Fibroblast of the aortic adventitia (primary cell): ENCODE measurements around a stretch of chr1.

GRCh38 chr1:175225121-175226031 is 32.8 kb upstream of the KIAA0040 start:
- CAGE, long polyA plus RNA: no peak

DNA sequence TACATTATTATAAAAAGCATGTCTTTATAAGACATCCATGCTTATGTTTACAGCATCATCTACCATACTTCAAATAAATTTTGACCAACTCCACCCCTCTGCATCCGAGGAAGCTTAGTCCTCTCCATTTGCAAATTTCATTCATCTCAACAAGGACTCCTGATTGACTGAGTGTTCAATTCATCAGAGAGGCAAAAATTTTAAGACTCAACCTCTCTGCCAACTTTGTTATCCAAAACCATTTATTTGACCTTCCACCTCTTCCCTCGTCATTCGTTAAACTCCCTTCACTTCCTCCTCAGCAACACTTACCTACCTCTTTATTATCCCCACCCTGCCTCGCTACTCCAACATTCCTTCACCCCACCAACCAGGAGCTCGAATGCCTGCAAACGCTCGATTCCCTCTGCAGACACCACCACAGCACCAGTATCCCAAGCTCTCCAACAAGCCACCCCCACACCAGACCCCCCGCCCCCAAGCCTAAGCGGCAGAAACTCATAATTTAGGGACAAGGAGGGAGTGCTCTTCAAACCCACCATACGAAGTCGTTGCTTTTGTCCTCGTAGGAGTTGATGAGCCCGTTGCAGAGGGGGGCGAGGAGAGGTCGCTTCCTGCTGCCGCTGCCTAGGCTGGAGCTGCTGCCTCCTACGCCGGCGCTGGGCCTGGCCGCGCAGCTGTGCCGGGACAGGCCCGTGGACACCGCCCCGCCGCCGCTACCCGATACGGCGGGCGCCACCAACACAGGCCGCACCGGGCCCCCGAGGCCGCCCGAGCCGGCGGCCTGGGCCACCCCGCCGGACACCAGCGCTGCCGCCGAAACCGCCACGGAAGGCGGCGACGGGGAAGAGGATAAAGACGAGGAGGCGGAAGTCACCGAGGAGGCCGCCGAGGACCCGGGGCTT is 801 bp downstream of the COP1 start:
- CAGE, long polyA plus RNA: no peak

- CAGE, long polyA plus RNA: no peak
These were observed 52.3 kb downstream of the PAPPA2 start for GRCh38 chr1:176515073-176515895.

DNA sequence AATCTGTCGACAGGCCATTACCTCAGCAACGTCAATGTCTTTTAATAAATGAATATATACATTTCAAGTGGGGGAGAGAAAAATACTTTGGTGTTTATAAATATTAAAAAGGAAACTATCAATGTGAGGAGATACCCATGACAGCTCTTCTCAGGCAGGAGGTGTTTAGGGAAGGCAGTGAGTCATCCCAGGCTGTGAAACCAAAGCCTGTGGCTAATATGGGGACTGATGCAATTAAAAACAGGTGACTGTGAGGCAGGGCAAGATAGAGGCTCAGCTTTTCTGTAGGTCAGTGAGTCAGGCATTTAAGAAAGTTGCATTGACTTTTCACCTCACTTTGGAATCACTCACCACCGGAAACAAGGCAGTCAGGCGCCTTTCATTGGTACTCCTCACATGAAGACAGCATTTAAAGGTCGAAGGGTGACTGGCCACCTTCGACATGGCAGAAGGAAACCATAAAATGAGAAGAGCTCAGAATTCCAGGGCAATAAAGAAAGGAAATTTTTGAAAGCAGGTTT is 54.5 kb downstream of the PAPPA2 start:
- CAGE, long polyA plus RNA: no peak

- CAGE, long polyA plus RNA: no peak
These were observed 193.3 kb downstream of the PAPPA2 start for GRCh38 chr1:176656095-176656845.

DNA sequence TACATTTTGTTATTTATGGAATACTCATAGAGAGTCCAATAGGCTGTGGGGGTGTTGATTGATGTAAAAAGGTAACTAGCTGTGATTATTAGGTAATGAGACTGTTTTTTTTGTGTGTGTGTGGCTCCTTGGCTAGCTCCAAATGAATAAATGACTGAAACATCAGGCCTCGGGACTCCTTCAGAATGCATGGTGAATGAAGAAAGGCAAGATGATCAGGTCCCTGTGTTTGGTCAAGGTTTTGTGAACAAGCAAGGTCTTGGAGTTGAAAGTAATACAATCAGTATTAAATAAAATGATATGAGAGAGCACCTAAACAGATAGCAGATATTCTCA is 128.6 kb downstream of the SEC16B start:
- CAGE, long polyA plus RNA: no peak

DNA sequence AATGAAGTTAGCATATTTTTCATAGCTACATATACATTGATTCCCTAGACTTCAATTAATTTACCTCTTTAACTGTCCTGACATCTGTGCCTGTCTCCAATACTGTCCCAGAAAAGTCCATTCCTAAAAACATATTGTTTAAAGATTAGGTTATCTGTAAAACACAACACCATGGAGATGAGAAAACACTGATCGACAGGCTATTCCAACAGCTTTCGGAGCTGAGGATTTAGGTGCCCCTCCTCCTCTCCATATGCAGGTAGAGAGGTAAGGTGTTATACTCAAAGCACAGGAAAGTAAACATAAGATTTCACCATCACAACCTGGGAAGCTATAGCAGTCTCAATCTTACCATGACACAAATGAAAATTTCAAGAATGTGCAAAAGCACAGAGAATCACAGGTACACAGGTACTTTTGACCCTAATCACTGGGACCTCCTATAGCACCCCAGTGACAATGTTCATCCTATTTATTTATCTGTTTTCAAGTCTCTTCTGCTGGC is 60.9 kb upstream of the RASAL2 start:
- CAGE, long polyA plus RNA: no peak

DNA sequence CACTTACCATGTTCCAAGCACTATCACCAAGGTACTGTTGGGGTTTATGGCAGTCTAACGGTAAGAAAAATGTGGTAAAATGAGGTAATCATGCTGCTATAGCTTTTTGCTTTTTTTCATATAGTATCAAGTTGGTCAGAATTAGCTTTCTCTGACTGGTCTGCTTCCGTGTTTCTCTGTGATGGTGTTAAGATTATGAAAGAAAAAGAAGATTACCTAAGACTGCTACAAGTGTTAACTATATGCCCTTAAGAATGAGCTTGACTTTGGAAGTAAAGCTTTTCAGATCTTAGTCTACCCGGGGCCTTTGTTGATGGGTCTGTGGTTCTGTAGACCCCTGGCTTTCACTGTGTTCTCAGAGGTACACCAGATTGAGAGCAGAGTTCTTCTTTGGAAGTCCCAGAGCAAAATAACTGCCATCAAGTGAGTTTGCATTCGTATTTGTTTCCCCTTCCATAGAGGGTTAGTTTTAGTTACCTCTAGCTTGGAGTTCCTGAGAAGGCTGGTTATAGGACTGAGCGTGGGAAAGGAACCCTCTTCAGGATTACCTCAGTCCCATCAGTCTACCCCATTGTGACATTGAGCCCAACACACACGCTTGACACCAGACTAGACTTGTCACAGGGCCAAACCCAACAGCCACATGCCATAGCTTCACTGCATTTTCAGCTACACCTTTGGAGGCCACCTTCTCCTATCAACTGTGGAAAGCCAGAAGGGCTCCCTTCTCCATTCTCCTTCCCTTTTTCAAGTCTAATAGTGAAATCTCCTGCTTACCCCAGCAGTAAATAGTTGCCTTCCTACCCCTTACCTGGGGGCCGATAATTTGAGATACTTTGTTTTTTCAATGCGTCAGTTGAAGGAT is 20.1 kb downstream of the CLEC20A start:
- CAGE, long polyA plus RNA: no peak

GRCh38 chr1:178536657-178537635 is 24.0 kb downstream of the TEX35 start:
- CAGE, long polyA plus RNA: no peak

- CAGE, long polyA plus RNA: no peak
These were observed 73.4 kb upstream of the RALGPS2 start for GRCh38 chr1:178651628-178652012.

DNA sequence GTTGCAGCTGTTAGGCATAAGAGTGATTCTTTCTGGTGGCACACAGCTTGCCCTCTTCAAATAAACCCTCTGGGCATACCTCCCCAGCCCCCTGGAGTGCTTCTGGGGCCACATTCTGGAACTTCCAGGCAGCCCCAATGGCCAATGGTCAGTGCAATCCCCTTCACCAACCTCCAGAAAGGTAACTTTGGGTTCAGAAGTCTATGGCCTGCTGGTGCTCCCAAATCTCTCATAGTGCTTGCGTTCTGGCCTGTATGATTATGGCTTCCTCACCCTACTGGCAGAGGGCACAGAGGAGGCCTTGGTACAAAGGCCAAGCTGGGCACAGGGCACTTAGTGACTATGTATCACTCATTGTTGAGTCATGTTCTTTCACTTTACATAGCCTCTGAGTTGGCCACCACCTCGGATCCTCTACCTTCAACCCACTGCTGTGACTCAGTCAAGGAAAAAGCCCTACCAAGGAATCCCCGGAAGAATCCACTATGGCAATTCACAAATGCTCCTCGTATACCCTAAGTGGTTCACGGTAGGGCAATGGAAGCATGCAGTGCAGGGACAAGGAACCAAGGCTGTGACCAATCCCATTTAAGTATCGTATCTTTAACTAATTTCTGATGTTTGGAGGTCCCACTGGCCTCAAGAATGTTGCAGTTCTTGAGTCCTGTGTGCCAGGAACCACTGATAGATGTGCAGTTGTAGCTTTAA is 71.9 kb upstream of the RALGPS2 start:
- CAGE, long polyA plus RNA: no peak

GRCh38 chr1:178664239-178664592 is 60.8 kb upstream of the RALGPS2 start:
- CAGE, long polyA plus RNA: no peak

GRCh38 chr1:179090631-179091256 is 8.9 kb downstream of the TOR3A start:
- CAGE, long polyA plus RNA: no peak

DNA sequence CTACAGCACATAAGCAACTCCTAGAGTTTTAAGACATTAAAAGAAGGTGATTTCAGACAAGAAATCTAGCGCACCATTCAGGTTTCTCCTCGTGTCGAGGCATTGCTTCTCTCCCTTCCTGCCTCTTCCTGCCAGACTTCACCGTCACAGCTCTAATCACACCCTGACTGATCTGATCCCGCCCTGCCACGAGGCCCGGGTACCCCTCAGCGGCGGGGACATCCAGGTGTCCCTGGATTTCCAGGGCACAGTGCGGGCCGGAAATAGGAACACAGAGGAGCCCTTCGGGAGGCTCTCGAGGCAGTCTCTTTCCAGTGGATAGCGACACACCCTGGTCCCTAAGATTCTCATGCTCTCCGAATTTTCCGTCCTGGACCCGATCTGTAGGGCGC is 461 bp upstream of the FAM163A start:
- CAGE, long polyA plus RNA: no peak

- CAGE, long polyA plus RNA: no peak
These were observed 20.5 kb downstream of the CEP350 start for GRCh38 chr1:179975067-179975479.

GRCh38 chr1:179975643-179976010 is 21.0 kb downstream of the CEP350 start:
- CAGE, long polyA plus RNA: no peak

GRCh38 chr1:180005968-180006758 is 51.6 kb downstream of the CEP350 start:
- CAGE, long polyA plus RNA: no peak

- CAGE, long polyA plus RNA: no peak
These were observed 5.6 kb downstream of the QSOX1 start for GRCh38 chr1:180160257-180160660.

- CAGE, long polyA plus RNA: no peak
These were observed 12.9 kb downstream of the QSOX1 start for GRCh38 chr1:180167675-180167901.

- CAGE, long polyA plus RNA: no peak
These were observed 16.6 kb upstream of the LHX4 start for GRCh38 chr1:180213348-180213947.